Measurements from ENCODE around the genes CYLD and SALL1.

- PRO-cap: no peak
These were observed 19.6 kb upstream of the CYLD start for GRCh38 chr16:50721782-50723142.

GRCh38 chr16:50741987-50742266 is at the start of gene CYLD:
Gene CYLD, plus strand, starts transcription at chr16:50742086.
- PRO-cap: bidirectional peak, plus-strand start at chr16:50742156, minus-strand start at chr16:50741687

GRCh38 chr16:50826849-50827240 is 85.0 kb downstream of the CYLD start:
- PRO-cap: no peak

DNA sequence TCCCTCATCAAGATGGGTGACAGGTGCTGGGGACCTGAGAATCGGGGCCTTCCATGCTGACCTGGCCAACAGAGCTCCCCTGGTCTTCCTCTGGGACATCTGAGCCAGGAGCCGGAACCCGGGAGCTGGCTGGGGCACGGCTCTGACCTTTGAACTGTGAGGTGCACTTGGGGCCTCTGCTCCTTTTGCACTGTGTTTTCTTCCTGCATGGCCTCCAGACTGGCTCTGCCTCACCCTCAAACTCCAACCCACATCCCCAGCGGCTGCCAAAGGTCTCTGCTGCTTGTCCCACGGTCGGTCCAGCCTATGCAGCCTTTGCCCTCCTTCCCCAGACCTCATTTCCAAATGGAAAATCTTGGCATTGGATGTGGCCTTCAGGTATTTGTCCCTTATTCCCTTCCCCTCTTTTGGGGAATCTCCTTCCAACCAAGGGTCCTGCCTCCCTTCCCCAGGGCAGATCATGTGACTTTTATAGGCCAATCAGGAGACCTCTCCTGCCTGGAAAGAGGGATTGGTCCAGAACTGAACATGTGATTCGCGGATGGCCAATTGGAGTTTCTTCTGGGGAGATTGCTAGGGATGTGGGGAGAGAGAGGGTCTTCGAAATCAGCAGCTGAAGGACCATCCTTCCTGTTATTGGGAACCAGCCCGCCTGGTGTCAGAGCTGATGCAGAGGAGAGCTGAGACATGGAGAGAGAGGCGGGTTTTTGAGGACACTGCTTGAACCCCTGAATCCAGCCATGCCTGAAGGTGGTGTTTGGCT is 117.9 kb downstream of the CYLD start:
- PRO-cap: no peak

GRCh38 chr16:50927927-50928405 is 186.1 kb downstream of the CYLD start:
- PRO-cap: no peak

DNA sequence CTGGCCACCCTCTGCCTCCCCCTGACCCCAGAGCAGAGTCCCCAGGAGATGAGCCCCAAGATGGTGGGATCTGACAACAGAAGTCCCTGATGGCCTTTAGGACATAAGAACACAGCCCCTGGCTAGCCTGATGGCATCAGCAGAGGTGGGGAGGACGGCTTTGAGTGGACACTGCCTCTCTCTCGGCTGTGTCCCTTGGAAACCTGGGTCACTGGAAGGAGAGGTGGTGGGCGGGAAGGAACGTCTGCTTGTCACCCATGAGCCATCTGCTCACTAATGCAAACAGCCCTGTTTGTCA is 196.8 kb downstream of the CYLD start:
- PRO-cap: no peak

DNA sequence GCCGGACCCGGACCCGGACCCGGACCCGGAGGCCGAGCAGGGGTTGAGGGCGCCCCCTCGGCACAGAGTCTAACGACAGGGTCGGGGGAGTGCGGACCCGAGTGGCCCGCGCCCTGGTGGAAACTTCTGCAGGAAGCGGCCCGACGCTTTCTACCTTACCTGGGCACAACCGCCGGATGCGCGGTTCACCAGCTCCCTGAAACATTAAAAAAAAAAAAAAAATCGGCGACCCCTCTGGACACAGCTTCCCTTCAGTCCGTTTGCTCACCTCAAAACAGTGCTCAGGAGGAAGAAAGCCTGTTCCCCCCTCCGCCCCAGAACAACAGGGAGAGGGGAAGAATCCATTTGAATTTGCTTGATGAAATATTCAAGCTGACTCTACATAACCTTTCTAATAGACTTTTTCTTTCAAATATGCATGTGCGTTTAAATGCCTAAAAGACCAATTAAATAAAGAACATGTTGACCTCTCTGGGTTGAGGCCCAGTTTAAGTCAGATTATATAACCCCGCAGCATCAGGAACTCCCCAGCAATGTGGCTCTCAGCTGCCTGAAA is 16.0 kb downstream of the SALL1 start:
- PRO-cap: no peak

- PRO-cap: no peak
These were observed 681 bp downstream of the SALL1 start for GRCh38 chr16:51150404-51150773.

GRCh38 chr16:51151182-51152187 is at the start of gene SALL1:
Gene SALL1, minus strand, starts transcription at chr16:51151270.
- PRO-cap: bidirectional peak, plus-strand start at chr16:51151878, minus-strand start at chr16:51151606; bidirectional peak, plus-strand start at chr16:51152125, minus-strand start at chr16:51151968

GRCh38 chr16:51153536-51154098 is 2.5 kb upstream of the SALL1 start:
- PRO-cap: unidirectional peak, minus-strand start at chr16:51153948

GRCh38 chr16:51154099-51155099 is 3.3 kb upstream of the SALL1 start:
- PRO-cap: no peak

- PRO-cap: no peak
These were observed 6.8 kb upstream of the SALL1 start for GRCh38 chr16:51157700-51158370.

GRCh38 chr16:51522773-51523367 is 371.8 kb upstream of the SALL1 start:
- PRO-cap: no peak

GRCh38 chr16:52526543-52526779 is 20.5 kb downstream of the TOX3 start:
- PRO-cap: unidirectional peak, plus-strand start at chr16:52526681

DNA sequence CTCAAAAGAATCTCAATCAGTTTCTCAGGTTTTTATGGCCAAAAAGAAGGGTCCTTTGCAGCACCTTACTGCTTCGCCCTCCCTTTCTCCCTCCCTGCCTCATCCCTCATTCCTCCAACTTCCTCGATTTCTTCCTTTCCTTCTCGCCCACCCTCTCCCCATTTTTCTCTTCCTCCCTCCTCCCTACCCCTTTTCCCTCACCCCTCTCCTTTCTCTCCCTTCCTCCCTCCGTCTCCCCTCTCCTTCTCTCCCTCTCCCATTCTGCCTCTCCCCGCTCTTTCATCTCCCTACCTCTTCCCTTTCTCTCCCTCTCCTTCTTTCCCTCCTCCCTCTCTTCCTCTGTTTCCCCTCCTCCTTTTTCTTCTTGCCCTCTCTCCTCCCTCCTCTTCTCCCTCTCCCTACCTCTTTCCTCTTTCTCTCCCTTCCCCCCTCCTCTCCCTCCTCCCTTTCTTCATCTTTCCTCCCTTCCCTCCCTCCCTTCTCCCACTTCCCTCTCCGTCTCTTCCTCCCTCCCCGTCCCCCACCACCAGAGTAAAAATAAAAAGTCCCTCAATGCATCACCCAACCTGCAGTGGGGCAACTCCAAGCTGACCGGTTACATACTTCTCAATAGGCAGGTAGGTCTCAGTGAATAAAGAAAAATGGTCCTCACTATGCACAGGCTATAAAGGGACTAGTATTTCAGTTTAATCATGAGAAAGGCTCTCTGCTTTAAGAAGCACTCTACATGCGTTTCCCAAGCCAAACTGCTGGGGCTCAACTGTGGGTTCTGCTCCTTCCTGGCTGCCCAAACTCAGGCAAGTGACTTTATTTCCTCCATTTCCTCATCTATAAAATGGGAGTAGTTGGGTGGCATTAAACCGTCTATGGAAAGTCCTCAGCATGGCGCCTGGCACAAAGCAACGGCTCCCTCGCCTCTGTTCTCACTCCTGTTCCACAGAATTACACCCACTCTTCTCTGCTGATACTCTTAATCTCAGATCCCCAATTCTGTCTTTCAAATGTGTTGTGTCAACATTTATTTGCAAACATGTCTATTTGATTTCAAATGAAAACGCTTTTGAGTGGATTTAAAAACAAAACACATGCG is 10.3 kb downstream of the CHD9NB start:
- PRO-cap: no peak

GRCh38 chr16:53054169-53054657 is 578 bp upstream of the CHD9 start:
- PRO-cap: no peak

- PRO-cap: no peak
These were observed 2.1 kb downstream of the AKTIP start for GRCh38 chr16:53500787-53501343.

GRCh38 chr16:53511080-53511694 is 8.2 kb upstream of the AKTIP start:
- PRO-cap: unidirectional peak, plus-strand start at chr16:53511564

GRCh38 chr16:53775189-53775518 is 71.2 kb downstream of the FTO start:
- PRO-cap: no peak

GRCh38 chr16:53955796-53956359 is 251.9 kb downstream of the FTO start:
- PRO-cap: no peak

Measured in rectum (tissue), 1 donor.